ENCODE results near the genes RCAN2, TDRD6, ADGRF4, C6orf141 and TFAP2B.

DNA sequence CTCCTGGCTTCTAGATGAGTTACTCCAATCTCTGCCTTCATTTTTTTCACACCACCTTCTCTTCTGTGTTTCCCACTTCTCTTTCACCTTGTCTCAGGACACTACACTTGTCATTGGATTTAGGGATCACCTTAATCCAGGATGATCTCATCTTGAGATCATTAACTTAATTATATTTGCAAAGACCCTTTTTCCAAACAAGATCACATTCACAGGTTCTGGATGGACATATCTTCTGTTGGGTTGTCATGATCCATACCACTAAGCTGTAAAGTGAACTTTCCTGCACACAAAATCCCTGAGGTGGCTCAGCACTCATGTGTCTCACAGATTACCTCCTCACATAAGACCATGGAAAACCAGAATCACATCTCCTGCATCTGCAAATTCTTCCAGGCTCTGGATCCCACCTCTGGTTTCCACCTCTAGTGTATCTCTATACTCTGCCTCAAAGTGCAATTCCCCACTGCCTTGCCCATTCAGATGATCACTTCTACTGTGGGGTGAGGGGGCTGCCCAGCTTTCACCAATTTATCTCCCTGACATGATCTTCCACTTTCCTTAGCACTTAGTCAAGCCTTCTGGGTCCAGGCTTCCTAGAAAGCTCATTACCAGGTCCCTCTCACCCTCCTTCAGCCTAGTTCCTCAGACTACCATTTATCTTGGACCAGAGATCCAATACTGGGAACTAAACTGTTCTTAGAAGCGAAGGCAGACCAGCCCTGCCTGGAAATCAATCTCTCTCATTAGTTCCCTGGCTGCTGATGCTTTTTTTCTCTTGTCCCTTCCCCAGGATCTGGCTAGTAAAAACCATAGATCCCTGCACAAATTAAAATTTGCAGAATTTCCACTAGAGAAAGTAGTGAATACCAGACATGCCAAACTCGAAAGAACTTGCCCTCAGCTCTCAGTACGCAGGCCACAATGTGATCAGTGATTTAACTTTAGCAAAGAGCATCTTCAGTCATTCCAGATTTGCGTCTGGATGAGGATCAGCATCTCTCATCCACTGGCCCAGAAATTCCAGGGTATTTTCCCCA is 91.3 kb downstream of the RCAN2 start:
- PRO-cap, result no peak

GRCh38 chr6:46490751-46491779 is at the start of gene RCAN2:
Gene RCAN2 (minus strand): TSS chr6:46491449.
- PRO-cap, result bidirectional peak, plus-strand start at chr6:46491584, minus-strand start at chr6:46491438

DNA sequence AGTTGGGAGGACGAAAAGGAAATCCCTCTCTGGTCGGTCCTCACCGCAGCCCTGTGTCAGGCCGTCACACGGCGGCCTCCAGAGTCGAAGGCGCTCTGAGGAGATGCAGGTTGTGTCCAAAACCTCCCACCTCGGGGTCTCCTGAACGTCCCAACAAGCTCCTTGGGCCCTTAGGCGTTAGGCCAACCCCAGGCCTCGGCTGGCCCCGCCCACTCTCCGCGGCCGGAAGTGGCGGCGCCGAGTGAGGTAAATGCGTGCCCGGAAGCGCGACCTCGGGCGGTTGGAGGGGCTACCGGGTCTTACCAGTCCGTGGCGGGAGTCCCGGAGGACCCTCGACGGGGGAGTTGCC is at the start of gene TDRD6:
Gene TDRD6, plus strand, starts transcription at position 255 of the 349 bp plus-strand sequence.
- PRO-cap, result no peak

- PRO-cap, result no peak
Observed at GRCh38 chr6:46903241-46903691, 18.5 kb downstream of the ADGRF5 start.

GRCh38 chr6:46932609-46932912 is 10.8 kb upstream of the ADGRF5 start:
- PRO-cap, result no peak

DNA sequence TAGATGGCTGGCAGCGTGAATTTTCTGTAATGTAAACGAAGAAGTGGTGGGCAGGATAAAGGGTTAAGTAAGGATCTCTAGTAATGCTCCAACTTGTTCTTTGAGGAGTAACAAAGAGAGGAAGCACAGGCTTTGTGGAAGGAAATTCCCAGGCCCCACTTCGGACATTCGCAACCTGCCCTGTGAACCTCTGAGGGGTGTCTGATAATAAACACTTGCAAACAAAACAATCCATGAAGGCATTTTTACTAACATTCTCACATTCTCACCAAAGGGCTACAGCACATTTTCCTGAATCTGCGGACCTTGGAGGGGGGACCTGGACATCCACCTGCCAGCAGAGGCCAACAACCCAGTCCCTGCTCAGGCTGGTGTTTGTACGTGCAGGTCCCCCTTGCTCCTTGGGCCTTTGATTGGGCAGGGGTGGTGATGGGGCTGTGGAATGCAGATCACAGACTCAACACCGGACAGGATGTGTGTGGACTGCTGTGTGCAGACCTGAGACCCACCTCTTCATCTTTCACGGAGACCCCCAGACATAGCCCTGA is 25.9 kb upstream of the ADGRF5 start:
- PRO-cap, result no peak

- PRO-cap, result no peak
Observed at GRCh38 chr6:46951330-46951943, 29.7 kb upstream of the ADGRF5 start.

DNA sequence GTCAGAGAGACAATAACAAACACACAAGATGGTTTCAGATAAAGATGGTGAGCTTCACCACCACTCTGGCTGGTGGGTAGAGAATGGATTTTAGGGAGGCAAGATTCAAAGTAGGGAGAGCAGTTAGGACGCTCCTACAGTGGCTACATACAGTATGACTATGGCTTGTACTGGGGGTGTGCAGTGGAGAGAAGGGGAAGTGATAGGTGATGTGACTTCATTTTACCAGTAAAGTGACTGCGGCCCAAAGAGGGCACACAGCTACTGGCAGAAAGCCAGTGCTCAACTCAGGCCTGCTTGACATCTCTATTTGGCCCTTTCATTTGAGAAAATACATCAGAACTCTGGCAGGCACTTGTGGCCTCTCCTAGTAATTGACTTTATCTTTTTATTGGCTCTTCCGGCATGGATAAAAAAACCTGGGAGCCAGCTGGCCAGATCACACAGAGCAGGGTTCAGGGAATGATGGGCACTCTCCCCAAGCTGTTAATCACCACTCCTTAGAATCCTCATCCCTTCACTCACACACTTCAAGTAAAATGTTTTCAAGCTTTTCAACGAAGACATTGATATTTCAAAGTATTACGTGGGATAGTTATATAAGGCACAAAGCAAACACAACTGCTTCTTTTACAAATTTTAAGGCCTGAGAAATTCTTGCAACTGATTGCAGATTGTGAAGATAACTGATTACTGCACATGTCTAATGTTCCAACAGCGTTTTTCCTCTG is 73.7 kb downstream of the TNFRSF21 start:
- PRO-cap, result no peak

DNA sequence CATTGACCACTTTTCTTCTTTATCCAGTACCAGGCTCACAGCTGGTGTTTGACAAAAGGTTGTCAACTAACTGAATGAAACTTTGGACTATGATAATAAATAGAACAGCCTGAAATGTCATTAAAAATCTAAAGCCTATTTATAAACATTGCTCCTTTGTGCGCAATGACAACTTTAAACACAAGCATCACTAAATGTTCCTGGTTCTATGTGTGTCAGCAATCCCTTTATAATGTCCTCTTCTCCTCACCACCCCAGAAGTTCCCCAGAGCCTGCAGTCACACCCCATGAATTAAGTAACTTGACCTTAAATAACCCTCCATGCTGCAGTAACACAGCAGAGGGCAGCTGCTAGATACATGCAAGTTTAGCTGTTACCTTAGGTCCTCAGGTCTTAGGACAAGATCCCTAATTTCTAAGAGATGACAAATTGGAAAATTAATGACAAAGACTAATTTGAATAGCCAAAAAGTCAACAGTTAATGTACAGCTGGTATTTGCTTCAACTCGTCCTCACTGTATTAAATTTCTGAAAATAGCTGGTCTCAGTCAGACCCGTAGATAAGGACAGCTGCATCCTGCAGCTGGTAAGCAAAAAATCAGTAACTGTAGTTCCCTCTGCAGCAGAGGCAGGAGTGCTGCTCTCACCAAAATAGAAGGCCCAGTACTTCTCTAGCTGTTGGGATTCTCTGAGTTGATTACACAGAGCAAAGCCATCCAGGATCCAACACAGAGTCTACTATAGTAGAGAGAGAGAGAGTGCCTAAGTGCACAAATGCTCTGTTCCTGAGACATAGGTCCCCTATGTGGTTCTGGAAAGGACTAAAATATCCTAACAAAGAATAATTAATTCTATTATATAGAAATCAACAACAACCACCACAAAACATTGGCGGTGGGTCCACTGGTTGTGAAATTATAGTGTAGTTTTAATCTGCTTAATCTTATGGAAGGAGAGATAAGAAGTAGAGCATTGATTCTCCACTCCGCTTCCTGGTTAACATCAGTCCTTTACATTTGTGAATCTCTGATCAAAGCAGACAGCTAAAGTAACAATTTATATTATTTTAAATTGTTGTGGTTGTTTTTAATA is 62.3 kb downstream of the TNFRSF21 start:
- PRO-cap, result no peak

- PRO-cap, result no peak
Observed at GRCh38 chr6:47477165-47477323, 545 bp upstream of the CD2AP start.

DNA sequence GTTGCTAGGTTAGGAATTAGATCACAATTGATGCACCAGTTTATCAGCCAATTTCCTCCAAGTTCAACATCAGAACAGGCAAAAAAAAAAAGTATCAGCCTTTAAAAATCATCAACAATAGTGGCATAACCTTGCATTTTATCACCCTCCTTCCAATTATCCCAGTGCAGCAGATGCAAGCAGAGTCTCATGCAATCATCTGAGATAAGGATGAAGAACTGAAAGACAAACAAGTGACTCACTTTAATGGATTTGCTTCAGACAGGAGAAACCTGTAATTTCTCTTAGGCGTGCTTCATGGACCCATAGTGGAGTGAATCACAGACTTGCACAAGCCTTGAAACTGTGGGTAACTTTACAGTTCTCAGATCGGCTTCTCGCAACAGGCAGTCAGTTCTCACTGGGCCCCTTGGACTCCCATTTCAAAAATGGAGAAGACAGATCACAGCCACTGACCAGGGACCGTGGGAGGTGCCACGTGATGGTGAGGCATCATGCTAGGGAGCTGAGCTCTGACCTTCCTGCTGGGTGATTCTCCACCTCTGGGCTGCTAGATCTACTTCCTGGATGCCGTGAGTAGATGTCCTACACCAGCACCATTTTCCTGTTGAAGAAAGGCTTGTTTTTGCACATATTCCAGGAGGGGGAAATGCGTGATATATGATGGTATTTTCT is at the start of gene ADGRF4:
Gene ADGRF4, plus strand, starts transcription at position 358 of the 675 bp plus-strand sequence.
- PRO-cap, result no peak

DNA sequence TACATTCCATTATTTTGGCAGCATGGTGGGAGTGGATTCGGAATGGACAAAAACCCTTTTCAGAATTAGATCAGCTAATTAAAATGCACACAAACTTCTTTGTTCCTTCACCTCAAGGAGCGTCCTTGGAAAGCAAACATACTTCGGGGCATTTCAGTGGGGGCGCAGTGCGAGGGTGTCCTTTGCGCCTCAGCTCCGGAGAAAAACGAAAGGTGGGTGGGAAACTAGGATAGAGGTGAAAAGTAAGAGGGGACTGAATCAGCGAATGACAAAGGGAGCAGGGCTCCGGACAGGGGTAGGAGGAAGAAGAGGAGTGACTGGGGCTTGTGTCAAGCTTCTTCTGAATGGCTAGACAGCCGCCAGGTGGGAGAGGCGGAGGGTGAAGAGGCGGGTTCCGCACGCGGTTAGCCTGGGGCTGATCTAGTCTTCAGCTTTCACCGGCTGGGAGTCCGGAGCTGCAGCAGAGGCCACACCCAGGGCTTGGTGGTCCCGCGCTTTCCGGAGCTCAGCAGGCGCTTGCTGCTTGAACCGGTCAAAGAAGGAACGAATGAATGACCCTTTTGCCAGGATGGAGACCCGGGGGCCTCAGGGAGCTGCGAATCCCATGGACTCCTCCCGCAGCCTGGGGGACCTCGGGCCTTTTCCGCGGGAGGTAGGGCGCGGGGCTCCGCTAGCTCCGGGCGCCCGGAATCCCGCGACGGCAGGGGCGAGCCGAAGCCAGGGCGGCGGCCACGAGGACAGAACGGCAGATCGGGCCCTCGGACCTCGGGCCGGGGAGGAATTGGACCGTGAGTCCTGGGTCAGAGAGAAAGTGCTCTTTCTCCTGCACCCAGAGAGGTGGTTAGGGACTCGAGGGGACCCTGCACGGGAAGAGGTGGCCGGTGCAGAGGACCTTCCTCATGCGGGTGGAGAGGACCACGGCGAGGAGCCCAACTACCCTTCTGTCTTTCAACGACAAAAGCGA is at the start of gene C6orf141:
Gene C6orf141, plus strand, starts transcription at position 423 of the 964 bp plus-strand sequence.
- PRO-cap, result no peak

DNA sequence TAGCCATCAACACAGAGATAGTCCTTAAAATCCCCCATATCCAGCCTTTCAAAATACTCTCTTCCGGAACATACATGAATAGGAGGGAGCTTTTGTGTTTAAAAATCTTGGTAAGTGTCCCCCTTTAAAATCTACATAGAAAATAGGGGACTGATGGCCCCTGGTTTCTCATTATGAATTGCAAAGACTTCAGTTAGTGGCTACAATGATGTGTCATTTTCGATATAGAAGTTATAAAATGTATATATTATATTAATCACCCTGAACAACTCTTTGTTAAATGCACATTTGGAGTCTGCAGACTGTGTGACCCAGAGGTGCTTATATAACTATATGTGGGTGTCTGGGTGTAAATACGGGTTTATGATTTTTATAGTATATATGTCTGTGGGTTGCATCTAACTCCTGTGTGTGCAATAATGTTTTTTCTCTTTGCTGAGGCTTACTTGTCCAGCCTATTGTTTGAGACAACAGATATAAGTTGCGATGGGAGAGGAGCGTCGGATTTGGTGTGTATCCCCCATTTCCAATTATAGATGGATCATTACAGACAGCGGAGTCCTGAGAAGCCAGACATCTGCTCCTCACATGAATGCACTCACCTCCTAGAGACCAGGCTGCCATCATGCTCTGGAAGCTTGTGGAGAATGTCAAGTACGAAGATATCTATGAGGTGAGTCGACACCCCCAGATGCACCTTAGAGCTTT is at the start of gene TFAP2B:
Gene TFAP2B, plus strand, starts transcription at position 572 of the 708 bp plus-strand sequence.
- PRO-cap, result unidirectional peak, plus-strand start at position 544 of the sequence

DNA sequence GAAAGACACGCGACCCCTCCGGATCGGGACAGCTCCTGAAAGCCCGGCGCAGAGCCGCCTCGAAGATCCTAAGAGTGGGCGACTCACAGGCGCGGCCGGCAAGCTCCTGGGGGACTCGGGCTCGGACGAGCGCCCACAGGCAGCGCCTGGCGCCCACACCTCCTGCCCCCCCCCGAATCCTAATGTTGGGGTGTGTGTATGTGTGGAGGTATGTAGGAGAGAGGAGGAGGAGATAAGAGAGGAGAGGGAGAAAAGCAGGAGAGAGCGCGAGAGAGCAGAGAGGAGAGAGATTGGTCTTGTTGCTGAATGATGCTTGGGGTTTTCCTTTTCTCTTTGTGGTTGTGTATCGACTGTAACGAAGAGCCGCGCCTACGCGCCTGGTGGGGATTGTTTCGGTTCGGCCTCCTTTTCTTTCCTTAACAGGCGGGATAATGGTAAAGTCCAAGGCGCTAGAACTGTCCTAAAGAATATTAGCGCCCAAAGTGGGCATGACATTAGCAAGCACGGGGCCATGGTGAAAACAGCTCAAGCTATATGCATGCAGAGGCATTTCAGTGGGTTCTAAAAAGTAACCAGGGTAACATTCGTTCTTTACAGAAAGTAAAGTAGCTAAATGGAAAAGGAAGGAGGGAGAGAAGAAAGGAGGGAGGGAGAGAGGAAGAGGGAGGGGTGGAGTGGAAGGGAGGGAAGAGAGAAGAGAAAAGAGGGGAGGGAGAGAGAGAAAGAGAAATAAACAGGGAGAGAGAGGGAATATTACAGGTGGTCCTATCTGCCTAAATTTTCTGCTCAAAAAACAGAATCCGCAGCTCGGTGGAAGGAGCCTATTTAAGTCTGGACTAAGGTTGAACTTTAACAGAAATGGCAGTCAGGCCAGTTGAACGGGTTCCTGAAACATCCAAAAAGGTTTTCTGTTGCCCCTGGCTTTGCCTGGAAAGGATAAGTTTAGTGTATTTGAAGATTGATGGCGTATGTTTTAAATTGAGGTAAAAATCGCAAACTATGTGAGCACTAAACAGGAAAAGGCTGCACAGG is 1.9 kb downstream of the TFAP2B start:
- PRO-cap, result no peak

GRCh38 chr6:51025584-51025999 is 206.9 kb downstream of the TFAP2B start:
- PRO-cap, result no peak

DNA sequence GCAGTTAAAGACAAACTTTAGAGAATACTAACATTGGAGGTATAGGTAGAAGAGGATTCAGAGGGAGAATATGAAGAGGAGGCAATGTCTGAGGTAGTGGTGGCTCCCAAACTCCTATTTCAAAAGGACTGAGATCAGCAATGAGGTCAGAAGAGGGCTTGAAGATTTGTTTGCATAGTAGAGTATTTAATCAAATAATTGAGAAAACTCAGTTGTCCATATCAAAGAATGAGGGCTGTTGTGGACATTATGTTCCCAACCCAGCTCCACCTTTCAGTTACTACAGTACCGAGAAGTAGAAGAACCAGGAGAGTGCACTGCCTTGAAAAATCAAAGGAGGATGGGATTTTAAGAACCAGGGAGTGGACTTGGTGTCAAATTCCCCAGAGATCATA is 382.5 kb downstream of the PKHD1 start:
- PRO-cap, result no peak

- PRO-cap, result no peak
Observed at GRCh38 chr6:51737543-51737990, 349.8 kb downstream of the PKHD1 start.

DNA sequence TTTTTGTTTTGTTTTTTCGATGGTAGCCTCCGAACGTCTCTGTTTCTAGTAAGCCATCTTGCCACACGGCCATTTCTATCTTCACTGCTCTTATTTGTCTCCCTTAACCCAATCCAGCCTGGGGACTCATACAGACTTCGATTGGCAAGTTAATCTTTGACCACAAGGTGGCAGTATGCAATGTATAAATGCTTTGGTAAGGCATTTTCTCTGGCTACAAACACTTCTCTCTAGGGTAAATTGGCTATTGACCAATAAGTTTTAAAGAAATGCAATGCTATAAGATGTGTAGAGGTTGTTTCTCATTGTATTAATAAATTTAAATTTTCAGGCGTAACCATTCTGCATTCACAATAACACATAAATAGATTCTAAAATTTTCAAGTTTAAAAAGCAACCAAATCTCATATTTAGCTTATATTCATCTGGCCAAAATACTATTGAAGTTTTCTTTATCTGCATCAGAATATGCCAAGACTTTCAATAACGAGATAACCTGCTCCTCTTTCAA is 232.1 kb downstream of the PKHD1 start:
- PRO-cap, result no peak

DNA sequence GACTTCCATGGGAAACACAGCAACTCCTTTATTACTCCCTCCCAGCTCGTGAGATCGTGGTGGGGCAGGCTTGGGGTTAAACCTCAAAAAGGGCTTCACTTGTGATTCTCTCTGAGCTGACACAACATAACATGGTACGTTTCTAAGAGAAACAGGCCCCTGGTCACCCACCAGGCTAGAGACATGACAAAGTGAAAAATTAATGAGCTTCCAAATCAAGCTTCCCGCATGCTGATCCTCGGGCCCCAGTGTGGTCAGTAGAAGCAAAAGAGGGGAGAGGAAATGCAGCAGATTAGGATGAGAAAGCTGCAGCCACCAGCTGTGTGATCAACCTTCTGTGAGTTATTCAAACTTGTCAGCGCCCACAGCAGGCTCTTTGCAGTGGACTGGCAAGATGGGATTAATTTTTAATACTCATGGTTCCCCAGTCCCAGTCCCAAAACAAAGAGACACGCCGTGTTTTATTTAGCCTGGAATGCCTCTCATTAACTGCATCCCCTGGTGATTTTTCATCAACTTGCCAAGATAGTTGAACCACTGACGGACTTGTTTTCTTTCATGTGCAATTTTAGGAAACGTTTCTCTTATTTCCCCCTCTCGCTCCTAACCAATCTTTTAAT is 9.2 kb downstream of the PKHD1 start:
- PRO-cap, result no peak

DNA sequence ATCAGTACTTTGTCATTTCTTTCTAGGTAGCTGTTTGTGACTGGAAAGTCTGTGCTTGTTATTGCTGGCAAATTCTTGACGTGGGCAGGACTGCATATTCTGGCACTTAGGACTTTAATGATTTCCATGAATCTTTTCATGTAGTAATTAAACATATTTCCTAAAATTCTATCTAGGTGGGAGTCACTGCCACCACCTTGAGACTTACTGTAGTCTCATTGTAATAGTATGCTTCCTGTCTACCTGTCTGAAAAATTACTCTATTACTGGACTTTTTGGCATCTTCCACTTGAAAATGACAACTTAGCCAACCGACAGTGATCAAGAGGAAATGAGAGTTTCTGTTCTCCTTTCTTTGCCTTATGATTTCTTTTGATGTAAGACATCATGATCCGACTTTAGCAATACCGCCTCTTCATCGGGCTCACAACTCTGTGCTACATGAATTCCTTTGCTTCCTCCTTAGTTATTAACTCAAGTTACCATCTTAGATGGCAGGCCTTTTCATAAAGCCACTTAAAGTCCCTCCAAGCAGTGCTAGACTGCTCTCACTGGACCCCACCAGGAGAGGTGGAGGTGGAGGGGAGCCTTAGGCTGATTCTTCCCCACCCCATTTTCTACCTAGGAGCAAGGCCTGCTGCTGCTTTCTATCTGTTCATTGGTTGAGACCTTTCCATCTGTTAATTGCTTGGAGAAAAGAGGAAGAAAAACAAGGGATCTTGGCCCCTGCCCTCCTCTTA is 21.4 kb upstream of the MCM3 start:
- PRO-cap, result no peak

All from osteocyte (in vitro differentiated cells).